Endothelial cell (in vitro differentiated cells): ENCODE measurements around the genes TMEM271, TMEM175 and FGFRL1.

DNA sequence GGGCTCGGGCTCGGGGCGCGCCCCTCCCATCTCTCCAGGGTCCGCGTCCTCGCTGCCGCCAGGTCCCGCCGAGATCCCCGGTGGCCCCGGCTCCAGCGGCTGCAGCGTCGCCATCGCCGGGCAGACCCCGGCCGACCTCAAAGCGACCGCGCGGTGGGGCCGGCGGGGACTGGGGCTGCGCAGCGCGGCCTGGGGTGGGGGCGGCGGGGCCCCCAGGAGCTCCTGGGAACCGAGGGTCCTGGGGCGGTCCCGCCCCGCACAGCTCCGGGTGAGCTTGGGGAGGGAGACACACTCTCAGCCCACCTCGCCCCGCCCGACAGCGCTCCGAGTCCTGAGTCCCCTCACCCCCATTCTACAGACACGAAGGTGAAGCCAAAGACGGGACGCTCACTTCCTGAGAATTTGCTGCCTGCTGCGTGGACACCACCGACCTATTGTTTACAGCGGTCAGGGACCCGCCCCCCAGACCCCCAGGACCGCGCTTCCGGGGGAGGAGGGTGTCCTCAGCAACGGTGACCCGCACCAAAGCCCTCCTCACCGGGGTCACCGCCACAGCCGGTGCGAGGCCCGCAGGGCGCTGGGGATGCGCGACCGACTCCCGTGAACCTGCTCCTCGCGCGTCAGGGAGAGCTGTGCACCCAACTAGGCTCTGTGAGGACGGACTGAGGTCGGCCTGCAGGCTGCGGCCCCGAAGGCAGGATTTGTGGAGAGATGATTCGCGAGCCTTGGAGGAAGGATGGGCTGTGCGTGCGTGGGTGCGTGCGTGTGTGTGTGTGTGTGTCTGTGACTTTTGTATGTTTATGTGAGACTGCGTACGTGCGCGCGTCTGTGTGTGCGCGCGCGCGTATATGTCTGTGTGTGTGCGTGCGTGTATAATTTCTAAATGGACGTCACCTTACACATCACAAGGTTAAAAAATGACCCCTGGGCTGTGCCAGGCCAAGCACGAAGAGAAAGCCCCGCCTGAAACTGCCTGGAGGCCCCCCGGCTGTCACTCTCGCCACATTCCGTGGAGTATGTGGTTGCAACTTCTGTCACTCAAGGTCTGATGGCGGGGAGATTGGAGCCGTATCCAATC is 614 bp upstream of the ZNF141 start:
- PRO-cap, result bidirectional peak, plus-strand start at position 552 of the sequence, minus-strand start at position 440 of the sequence; unidirectional peak, minus-strand start at position 664 of the sequence; unidirectional peak, minus-strand start at position 773 of the sequence; bidirectional peak, plus-strand start outside the sequence, minus-strand start at position 884 of the sequence

DNA sequence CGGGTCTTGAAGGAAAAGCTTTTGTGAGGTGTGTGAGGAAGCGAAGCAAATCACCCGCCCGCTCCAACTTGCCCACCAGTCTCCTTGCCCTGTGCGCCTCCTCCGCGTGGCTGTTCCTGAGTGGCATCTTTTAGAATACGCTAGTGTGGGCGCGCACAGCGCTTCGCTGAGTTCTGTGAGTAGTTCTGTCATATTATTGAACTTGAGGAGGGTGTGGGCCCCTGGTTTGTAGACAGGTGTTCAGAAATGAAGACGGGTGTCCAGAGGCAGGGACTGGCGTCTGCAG is 769 bp downstream of the ZNF141 start:
- PRO-cap, result no peak

- PRO-cap, result bidirectional peak, plus-strand start at chr4:473124, minus-strand start at chr4:473036
Measured at GRCh38 chr4:472839-473223, 26.1 kb downstream of the ZNF721 start.

DNA sequence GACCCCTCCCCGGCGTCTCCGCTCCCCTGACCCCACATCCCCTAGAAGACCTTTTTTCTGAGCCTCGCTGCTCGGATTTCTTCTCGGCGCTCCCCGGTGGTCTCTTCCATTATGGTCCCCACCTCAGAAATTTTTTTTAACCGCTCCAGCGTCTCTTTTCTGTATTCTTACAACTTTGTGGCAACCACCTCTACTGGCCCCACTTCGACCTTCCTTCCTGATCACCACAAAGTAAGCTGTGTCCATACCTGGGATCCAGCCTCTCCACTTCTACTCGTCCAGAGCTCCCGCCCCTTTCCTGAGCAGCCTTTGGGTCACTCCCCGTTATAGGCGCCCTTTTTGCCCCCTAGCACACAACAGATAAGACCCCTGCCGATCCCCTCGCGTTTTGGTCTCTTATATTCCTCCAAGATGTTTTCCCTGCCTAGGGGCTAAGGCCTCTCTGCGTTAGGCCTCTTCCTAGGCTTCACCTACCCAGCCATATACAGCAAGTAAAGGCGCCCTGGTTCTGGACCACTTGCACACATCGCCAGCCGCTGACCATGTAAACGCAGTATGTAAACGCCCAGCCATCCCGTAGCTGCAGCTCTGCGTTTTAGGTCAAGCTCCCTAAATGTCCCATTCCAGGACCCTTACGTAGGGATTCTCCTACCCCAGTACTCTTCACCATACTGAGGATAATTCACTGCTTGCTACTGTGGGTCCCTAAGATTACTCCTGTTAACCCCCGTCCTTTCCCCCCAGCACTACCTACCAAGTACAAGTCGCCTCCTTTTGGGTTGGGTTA is 678 bp downstream of the PIGG start:
- PRO-cap, result unidirectional peak, minus-strand start at position 240 of the sequence; unidirectional peak, minus-strand start at position 546 of the sequence

GRCh38 chr4:575770-576885 is at the start of gene TMEM271:
TMEM271 (minus strand) TSS chr4:576295.
- PRO-cap, result no peak

DNA sequence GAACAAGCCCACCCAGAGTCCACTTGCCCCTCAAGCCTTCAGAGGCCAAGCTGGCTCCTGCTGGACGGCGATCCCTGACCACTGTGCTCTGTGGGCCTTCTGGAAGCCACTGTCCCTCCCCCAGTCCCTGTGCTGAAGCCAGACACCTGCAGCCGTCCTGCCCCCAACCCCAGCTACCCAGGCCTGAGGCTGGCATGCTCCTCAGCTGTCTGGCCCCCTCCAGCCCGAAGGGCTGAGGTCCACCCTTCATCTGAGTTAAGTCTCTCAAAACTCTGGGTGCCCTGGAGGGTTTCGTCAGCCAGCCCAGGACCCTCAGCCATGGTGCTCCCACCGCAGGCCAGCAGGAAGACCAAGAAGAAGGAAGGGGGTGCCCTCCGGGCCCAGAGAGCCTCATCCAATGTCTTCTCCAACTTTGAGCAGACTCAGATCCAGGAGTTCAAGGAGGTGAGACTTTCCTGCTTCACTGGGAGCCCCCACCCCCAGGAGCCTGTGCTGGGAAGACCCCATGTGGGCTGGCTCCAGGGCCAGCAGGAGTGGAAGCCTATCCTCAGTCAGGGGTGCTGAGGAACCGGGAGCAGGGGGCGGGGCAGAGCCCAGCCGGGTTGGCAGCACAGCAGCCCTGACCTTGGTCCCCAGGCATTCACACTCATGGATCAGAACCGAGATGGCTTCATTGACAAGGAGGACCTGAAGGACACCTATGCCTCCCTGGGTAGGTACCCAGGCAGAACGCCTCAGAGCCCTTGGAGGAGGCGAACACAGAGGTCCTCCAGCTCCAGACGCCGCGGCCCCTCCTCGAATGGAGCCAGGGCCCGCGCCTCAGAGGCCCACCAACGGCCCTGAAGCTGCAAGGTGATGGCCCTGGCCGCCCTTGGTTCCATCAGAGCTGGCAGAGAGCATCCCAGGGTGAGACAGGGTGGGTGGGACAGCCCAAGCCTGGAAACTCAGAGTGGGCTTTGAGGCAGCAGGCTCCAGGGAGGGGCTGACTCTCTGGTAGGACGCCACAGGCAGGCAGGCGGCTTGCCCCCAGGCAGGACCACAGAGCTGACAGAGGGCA is 4.3 kb downstream of the MYL5 start:
- PRO-cap, result no peak

GRCh38 chr4:723283-723562 is 17.6 kb downstream of the PCGF3 start:
- PRO-cap, result no peak

DNA sequence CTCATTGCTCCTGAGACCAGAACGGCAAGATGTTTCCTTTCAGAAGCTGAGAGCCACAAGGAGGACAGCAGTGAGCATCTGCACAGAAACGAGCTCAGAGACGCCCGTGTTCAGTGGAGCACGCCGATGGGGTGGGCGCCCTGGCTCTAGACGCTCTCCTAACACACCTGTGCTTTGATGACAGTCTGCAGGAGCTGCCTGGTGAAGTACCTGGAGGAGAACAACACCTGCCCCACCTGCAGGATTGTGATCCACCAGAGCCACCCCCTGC is 29.1 kb downstream of the PCGF3 start:
- PRO-cap, result no peak

DNA sequence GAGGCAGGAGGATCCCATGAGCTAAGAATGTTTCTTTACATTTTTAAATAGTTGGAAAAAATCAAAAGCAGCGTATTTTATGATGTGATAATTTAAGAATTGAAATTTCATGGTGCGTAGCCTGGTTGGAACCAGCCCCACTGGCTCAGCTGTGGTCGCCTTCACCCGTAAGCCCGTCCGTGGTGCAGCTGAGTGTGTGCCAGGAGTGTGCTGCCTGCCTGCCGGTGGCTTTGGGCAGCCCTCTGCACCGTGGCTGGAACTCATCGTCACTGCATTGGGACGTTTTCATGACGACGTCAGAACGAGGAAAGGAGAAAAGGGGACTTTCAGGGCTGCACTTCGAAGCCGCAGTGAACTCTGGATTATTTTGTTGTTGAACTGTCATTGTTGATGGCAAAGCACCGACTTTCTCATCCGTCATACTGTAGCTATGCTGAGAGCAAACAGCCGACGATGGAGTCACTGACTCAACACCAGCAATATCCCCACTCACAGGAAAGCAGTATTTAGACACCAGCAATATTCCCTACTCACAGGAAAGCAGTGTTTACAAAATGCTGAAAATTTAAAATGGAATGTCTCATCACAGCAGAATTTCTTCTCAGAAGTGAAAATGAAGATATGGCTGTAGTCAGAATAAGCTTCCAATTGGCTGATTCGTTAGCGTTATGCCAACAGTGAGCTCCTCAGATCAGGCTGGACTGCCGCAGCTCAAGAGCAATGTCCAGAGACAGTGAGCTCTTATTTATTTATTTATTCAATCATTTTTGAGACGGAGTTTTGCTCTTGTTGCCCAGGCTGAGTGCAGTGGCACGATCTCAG is 35.2 kb downstream of the PCGF3 start:
- PRO-cap, result no peak

GRCh38 chr4:924408-924860 is 7.7 kb downstream of the GAK start:
- PRO-cap, result no peak

GRCh38 chr4:926303-926580 is 5.9 kb downstream of the GAK start:
- PRO-cap, result no peak

DNA sequence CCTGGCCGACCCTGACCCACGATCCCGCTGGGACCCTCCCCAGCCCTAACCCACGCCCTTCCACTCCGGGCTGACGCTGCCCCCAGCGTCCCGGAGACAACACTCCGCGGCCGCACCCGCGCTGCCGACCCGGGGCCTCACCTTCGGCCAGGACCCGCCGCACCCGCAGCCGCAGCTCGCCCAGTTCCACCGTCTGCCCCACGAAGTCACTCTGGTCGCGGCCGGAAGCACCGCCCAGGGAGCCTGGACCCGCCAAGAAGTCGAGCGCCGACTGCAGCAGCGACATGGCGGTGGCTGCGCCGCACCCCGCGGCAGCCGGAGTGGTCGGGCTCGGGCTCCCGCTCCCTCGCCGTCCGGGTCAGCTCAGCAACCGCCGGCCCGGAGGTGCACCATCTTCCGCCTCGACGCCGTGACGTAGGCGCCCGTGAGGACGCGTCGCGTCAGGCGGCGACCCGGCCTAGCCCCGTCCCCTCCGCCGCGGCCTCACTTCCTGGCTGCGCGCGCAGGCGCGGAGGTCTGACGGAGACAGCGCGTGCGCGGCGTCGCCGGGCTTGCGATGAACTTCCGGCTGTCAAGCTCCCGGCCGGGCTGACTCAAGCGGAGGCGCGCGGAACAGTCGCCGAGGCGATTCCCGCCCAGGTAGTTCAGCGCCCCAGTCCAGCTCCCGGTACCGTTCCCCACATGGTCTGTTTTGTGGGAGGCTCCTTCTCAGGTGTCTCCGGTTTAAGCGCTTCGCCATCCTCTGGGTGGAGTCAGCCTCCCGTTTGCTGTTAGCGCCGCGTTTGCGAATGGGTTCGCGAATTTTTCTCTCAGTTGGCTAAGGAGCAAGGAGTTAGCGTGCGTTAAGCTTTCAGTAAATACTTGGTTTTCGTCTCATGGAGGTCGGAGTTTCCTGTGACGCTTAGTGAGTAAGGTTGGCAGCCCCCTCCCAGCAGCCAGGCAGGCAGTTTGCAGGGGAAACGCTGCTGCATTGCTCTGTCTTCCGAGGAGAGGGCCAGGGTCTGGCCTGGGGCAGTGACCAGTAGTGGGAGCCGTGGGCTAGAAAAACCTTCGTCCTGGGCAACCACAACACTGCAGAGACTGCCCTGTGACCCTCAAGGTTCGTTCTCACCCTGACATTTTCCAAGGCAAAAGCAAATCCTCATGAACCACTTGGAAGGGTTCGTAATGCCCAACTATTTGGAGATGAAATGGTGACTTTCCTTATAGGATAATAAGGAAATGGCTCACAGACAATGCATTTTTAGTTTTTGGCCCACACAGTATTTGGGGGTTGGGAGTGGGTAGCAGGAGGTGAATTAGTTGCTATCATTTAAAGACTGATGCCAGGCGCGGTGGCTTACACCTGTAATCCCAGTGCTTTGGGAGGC is at the start of gene TMEM175:
Gene TMEM175 (plus strand): TSS at position 559 of the 1,370 bp plus-strand sequence.
- PRO-cap, result bidirectional peak, plus-strand start at position 230 of the sequence, minus-strand start at position 208 of the sequence; bidirectional peak, plus-strand start at position 616 of the sequence, minus-strand start at position 416 of the sequence; bidirectional peak, plus-strand start at position 978 of the sequence, minus-strand start at position 894 of the sequence

DNA sequence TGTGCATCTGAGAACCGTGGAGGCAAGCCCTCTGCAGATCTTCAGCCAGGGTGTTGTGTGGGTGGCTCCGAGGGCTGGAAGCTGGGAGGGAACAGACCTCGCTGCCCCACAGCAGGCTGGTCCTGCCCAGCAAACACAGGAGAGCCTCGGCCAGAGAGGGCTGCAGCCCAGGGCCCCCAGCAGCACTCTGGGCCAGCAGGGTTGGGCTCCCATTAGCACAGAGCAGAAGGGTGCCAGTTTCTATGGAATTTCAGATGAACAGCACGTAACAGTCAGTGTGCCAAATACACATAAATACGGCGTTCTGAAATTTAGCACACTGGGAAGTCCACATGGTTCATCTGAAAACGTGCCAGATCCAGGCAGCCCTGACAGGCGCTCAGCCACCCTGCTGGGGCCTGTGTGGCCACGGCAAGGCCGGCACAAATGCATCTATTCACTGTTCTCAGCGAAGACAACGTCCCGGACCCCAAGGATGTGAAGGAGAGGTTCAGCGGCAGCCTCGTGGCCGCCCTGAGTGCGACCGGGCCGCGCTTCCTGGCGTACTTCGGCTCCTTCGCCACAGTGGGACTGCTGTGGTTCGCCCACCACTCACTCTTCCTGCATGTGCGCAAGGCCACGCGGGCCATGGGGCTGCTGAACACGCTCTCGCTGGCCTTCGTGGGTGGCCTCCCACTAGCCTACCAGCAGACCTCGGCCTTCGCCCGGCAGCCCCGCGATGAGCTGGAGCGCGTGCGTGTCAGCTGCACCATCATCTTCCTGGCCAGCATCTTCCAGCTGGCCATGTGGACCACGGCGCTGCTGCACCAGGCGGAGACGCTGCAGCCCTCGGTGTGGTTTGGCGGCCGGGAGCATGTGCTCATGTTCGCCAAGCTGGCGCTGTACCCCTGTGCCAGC is 15.7 kb downstream of the DGKQ start:
- PRO-cap, result no peak

GRCh38 chr4:958811-959844 is 14.2 kb downstream of the DGKQ start:
- PRO-cap, result no peak

DNA sequence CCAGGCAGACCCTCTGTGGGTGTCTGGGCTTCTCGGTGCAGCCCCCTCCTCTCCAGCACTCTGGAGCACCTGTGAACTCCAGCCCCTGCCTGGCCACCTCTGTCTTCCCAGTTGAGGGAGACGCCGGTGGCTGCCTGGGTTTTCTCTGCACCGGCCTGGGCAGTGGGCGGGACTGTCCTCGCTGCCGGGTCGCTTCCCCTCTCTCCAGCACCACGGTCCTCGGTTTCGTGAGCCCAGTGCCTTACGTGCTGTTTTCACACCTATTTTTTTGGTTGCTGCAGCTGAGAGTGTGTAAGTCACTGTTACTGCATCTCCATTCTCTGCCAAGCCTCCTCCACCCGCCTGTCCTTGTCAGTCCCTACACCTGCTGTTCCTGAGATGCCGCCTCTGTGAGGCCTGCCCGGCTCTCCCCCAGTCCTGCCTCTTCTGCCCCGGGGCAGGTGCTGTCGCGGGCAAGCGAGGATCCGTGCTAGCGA is 2.5 kb upstream of the FGFRL1 start:
- PRO-cap, result no peak

- PRO-cap, result unidirectional peak, plus-strand start at chr4:1011626
Measured at GRCh38 chr4:1011073-1011870, at the start of gene FGFRL1. FGFRL1 (plus strand) TSS chr4:1011626.

DNA sequence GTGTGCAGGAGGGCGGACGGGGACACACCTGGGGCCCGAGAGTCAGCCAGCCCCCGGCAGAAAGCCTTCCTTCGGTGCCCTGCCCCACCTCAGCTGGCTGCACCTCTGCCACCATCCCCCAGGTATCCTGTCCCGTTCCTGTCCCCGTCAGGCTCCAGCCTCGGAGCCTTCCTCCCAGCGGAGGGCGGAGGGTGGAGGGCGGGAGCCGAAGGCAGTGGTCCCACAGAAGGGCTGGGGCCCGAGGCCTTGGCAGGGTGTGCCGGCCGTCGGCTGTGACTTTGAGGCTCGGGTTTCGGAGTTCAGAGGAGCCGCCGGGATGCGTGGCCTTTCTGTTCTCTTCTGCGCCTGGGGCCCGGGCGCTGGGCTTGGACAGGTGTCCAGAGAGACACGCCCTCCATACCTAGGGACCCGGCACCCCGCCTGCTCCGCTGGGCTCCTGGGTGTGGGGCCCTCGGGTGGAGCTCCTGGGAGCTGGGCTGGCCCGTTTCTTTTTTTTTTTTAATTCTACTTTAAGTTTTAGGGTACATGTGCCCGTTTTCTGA is 11.2 kb downstream of the FGFRL1 start:
- PRO-cap, result no peak

GRCh38 chr4:1027162-1027935 is 15.9 kb downstream of the FGFRL1 start:
- PRO-cap, result no peak

DNA sequence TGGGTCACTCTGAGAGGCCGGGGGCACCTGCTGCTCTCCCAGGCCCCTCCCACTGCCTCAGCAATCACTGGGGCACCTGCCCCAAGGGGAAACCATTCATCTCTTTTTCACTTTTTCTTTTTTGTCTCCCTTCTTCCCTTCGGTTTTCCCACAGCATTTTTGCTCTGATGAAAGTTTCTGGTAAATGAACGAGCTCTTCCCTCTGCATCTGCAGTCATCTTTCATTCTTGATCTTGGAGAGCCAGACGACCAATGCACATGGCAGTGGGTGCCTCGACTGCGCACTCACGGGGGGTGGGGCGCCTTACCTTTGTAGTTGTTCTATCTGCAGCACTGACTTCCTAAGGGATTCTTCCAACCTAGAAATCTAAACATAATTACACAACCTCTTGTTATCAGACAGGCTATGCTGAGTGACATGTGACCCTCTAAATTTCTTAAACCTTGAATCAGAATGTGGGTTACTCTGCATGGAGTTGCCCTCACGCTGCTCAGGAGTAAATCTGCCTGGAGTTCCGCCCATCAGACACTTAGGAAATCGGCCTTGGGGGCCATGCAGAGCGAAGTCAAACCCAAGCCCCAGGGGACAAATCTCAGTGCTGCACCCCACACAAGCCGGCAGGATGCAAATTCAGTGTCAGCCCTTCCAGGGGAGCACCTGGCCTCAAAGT is 27.6 kb downstream of the RNF212 start:
- PRO-cap, result no peak

GRCh38 chr4:1143715-1144942 is 28.3 kb downstream of the SPON2 start:
- PRO-cap, result no peak